ENCODE results near the genes TST, MPST, MFNG and CDC42EP1.

GRCh38 chr22:37019196-37019649 lies at the start of gene TST:
TSS of gene TST (minus strand) at chr22:37019447.
- PRO-cap = bidirectional peak, plus-strand start at chr22:37019763, minus-strand start at chr22:37019447

GRCh38 chr22:37019650-37020542 lies at the start of gene MPST:
TSS of gene MPST (plus strand) at chr22:37019742.
- PRO-cap = bidirectional peak, plus-strand start at chr22:37019763, minus-strand start at chr22:37019447; unidirectional peak, plus-strand start at chr22:37020109

DNA sequence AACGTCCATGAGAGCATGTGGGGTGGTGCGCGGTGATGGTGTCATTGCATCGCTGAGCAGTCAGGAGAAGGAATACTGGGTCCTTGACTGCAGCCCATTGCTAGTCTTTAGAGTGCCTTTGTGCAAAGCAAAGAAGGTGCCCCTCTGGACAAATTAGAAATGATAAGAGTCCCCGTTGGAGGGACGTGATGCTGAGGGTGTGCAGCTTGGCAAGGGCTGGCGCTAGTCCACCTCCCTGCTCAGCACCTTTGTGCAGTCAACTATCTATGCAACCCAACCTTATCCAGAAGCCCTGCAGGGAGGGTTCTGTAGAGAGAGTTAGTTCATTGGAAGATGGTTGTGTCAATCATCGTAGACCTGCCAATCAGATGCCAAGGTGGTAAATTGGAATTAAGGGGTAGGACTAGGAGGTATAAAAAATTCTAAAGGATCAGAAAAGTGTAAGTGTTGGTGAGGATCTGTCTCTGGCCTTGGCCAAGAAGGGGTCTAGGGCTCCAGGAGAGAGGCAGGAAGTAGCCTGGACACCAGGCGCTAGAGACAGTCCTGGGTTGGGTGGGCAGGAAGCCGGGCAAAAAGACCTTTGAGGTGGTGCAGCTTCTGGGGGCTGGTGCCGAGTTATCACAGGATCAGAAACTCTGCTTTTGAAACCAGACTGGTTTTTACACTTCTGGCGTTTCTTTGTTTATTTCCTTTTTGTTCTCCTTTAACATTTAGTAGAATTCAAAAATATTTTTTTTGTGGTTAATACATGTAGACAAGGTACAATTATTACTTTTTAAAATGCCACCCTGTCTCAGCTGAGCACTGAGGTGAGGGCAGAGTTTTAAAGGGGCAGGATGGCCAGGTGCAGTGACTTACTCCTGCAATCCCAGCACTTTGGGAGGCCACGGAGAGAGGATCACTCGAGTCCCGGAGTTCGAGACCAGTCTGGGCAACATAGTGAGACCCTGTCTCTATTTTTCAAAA lies 1.7 kb downstream of the C1QTNF6 start:
- PRO-cap = no peak

DNA sequence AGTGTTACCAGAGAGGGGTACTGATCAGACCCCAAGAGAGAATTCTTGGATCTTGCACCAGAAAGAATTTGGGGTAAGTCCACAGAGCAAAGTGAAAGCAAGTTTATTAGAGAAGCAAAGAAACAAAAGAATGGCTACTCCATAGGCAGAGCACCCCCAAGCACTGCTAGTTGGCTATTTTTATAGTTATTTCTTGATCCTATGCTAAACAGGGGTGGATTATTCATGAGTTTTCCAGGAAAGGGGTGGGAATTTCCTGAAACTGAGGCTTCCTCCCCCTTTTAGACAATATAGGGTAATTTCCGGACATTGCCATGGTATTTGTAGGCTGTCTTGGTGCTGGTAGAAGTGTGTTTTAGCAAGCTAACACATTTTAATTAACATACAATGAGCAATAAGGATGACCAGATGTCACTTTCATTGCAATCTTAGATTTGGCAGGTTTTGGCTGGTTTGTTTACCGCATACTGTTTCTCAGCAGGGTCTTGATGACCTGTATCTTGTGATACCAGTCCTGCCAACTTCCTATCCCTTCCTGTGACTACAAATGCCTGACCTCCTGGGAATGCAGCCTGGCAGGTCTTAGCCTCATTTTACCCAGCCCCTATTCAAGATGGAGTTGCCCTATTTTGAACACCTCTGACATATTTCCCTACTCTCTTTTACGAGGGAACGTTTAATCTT lies 931 bp upstream of the C1QTNF6 start:
- PRO-cap = no peak

- PRO-cap = no peak
Observed at GRCh38 chr22:37223939-37224328, 11.7 kb upstream of the SSTR3 start.

DNA sequence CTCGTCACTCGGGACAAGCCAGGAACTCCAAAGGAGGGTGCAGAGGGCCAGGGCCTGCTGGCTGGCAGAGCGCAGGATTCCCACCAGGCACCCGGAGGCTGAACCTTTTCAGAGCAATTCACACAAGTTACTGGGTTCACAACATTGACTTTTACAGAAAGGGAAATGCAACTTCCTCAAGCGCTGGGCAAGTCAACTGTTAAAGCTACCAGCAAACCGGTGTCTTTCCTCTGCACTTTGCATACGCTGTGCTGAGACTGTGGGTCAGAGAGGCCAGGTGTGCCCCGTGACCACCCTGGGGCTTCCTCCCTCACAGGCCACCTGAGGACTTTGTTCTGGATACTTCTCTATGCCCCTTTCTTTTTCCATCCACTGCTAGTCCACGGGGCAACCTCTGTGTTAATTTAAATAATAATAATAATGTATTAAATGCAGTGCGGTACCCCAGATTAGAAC lies 1.3 kb upstream of the RAC2 start:
- PRO-cap = no peak

DNA sequence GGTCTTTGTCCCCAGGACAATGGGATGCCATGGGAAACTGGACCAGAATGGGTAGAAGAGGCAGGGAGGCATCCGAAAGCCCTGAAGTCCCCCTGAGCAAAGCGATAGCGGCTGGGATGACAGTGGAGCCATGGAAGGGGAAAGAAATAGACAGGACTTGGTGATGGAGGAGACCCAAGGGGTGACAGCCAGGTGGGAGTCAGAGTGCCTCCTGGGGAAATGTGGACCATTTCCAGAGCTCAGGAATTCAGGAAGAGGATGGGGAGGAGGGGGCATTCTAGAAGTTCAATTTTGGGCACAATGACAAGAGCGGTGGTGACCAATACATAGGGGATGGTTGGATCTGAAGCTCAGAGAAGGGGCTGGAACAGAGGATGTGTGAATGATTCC lies 4.5 kb downstream of the CYTH4 start:
- PRO-cap = no peak

- PRO-cap = no peak
Observed at GRCh38 chr22:37293502-37293910, 11.2 kb downstream of the CYTH4 start.

DNA sequence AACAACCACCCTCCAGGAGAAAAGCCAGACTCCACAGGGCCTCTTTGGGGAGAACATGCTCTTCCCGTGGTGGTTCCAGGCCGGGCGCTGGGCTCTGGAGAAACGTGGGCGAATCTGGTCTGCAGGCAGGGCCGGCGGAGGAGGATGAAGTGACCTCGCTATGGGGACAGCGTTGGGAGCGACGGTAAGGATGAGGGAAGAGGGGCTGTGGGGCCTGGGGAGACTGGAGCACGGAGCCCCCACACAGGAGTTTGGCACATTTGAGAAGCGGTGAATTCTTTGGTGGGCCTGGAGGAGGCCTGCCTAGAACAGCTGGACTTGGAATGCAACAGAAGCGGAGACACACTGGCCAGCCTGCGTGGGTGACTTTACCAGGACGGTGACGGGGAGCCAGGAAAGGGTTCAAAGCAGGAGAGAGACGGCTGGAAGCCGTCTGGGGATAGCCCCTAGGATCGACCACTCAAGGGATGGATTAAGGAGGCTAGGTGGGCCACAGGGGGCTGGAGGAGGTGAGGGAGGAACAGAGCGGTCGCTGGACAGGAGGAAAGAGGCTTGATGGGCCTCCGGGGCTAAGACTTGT lies 36.6 kb downstream of the CYTH4 start:
- PRO-cap = no peak

DNA sequence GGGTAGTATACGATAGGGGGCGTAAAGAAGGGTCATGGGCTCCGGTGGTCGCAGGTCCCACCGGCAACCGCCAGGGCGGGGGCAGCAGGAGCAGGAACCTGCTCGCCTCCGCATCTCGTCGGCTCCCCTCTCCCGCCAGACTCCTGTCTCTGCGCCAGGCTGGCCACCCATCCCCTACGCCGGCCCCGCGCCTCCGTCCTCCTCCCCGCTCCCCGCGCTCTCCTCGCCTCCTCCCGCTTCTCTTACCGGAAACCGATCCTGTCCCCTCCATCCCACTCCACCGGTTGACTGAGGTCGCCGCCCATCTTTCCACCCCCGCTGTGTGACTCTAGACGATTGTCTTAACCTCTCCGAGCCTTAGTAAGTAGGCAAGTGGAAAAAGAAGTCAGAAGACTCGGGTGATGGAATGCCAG lies 52.8 kb downstream of the CYTH4 start:
- PRO-cap = no peak

- PRO-cap = unidirectional peak, minus-strand start at chr22:37486375
Observed at GRCh38 chr22:37485731-37486737, at the start of gene MFNG. TSS of gene MFNG (minus strand) at chr22:37486384.

DNA sequence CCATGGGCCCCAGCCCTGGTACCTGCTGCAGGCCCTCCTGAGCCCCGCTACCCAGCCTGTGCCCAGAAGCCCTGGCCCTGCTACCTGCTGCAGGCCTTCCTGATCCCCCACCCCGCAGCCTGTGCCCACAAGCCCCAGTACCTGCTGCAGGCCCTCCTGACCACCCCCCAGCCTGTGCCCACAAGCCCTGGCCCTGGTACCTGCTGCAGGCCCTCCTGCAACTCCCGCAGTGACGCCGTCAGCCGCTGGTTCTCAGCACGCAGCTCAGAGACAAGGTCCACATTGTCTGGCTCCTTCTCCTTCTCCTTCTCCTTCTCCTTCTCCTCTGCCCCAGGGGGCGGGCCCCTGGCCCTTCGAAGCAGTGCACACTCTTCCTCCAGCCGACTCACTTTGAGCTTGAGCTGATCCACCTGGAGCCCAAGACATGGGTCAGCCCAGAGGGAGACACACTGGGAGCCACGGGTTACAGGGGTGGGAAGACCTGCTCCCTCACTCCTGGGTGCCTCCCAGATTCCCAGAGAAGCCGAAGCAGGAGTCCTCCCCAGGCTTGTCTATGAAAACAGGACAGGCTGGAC lies 9.1 kb downstream of the CARD10 start:
- PRO-cap = no peak

DNA sequence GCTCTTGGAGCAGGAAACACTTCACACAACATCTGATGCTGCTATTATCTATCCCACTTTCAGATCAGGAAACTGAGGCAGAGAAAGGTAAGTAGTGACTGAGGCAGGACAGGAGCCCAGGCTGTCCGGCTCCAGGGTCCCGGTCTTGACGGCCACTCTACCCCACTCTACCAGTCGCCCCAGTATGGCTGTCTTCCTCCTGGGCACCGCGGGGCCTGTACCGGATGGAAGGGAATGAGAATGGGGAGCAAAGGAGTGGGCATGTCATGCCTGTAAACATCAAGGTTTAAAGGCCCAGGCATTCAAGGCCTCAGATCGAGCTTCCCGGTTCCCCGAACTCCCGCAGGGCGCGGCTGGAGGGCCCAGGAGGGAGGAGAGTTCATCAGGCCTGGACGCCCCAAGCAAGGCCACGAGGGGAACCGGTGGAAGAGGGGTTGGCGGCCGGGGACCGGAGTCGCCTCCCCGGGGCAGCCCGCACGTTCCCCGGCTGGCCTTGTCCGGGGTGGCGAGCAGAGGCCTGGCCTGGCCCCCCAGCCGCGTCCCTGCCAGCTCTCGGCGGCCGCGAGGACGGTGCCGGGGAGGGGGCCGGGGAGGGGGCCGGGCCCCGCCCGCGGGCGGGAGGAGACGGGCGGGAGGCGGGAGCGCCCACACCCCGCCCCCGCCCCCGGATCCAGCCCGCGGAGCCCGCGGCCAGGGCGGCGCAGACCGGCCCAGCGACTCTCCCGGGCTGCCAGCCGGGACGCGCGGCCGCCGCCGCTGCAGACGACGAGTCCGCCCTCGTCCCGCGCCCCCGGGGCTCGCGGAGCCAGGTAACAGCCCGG lies at the start of gene CDC42EP1:
TSS of gene CDC42EP1 (plus strand) at position 701 of the 821 bp plus-strand sequence.
- PRO-cap = bidirectional peak, plus-strand start at position 426 of the sequence, minus-strand start at position 355 of the sequence; bidirectional peak, plus-strand start at position 703 of the sequence, minus-strand start at position 554 of the sequence

- PRO-cap = no peak
Observed at GRCh38 chr22:37577128-37577362, 2.8 kb downstream of the LGALS2 start.

DNA sequence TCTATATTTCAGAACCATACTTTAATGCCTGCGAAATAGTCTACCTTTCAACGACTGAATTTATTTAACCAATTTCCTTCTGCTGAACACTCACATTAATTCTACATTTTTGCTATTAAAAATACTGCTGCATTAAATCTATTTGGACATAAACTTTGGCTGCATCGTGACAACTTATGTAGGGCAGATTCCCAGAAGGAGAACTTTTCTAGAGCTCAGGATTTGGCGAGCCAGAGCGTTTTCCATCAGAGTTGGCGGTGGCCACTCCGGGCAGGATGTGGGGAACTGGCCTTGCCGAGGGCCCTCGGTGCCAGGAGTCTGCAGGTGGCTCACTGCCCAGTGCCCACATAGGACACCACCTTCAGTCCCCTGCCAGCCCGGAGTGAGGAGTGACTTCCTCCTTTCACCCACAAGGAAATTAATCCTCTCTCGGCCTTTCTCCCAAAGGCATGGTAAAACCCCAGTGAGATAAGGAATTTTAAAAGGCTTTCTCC lies 1.5 kb upstream of the LGALS2 start:
- PRO-cap = no peak

GRCh38 chr22:37634417-37634936 lies 5.0 kb upstream of the SH3BP1 start:
- PRO-cap = no peak

- PRO-cap = no peak
Observed at GRCh38 chr22:37654880-37655608, 3.5 kb upstream of the PDXP start.

DNA sequence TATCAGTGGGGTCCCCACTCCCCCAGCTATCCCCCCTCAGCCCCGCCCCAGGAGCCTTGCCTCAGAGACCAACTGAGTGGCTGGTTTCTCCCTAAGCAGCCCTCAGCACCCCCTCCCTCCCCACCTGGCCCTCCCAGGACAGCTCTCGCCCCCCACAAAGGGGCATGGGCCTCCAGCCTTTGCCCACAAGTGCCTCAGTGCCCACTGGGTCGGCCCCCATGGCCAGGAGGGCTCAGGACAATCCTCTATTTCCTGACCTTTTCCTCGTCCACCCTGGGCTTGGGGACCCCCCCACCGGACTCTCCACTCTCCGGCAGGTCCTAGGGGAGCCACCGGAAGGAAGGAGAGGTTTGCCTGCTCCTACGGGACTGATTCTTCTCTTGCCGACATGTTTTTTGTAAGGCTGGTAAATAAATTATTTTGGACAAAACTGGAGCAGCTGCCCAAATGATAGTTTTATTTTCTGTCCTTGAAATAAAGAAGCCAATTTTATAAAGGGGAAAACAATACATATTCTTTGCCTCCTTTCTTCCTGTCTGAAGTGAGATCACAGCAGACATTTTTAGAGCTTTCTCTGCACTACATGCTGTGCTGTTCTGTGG lies 2.8 kb upstream of the PDXP start:
- PRO-cap = no peak

- PRO-cap = bidirectional peak, plus-strand start at chr22:37677572, minus-strand start at chr22:37677284
Observed at GRCh38 chr22:37677533-37677821, 2.0 kb downstream of the LGALS1 start.

- PRO-cap = no peak
Observed at GRCh38 chr22:37679345-37680544, 4.3 kb downstream of the LGALS1 start.

Data from right cardiac atrium (tissue), 1 donor.